Peritoneum (tissue), 1 donor: ENCODE results near the gene STEAP3.

DNA sequence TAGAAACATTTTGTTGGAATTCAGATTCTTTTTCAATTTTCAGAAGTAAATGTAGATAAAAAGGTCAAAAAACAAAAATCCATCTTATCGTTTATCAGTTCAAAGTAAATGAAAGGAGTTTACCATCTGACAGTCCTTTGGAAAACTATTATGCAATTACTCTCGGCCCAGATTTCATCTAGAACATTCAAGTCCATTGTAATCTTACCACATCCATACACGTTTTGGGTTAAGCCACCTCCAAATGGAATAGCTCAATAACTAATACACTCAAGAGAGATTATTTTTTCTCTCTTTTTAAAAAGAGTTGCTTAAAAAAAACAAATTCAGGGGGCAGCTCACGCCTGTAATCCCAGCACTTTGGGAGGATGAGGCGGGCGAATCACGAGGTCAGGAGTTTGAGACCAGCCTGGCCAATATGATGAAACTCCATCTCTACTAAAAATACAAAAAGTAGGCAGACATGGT lies 1.2 kb upstream of the INSIG2 start:
- PRO-cap, result no peak

DNA sequence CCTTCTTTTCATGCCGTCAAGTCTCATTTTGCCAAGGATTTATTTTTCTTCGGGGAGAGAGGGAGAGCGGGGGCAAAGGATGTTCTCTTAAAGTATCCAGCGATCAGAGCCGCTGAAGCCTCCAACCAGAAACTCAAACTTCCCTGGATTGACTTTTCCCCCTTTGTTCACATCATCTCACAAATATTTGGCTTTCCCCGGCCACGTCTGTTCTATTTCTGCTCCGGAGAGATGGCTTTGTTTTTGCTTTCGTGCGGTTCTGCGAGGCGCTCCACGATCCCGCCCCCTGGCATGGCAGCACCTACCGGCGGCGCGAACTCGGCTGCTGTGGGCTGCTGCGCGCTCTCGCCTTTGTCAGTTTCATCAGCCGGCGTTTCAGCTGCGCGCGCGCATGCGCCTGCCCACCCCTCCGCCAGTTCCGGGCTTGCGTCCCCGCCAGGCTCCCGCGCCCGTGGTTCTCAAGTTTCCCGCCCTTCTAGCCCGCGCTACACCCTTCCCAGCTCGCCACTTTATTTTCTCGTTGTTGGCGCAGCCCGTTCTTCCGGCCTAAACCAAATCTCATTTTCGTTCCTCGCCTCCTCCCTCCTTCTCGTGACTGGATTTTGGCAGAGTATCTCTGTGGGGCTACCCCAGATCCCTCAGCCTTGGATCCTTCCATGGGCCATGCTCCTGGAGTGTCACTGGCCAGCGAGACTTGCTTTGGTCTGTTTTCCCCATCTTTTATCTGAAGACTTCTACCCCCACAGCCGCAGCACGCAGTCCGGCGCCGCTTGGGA lies 98.0 kb downstream of the INSIG2 start:
- PRO-cap, result no peak

DNA sequence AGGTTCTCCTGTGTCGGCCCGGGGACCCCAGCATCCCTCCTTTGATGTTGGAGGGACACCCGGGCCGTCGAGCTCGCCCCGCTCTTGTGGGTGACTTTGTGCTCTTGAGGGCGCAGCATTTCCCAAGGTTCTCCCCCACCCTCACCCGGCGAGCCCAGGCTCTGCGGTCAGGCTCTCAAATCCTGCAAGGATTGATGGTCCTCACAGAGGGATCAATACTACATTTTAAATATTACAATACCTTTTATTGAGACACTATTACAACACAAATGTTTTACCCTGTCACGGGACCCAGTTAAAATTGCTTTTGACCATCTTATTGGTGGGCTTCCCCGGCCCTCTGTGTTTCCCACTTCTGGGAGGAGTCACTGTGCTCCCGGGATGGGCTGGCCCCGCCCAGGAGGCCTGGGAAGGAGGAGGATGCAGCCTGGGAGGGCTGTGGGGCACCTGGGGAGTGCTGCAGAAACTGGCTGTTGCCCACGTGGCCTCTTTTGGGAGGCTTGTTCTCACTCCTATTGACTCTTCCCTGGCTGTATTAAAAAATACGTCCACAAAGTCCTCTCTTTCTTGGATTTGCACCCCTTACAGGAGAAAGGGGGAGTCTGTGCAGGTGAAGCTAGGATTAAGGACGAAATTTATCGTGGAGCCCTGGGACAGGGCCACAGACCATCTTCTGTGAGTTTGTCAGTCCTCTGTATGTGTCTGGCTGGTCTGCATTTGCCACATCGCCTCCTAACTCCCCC lies 222.7 kb downstream of the INSIG2 start:
- PRO-cap, result no peak

DNA sequence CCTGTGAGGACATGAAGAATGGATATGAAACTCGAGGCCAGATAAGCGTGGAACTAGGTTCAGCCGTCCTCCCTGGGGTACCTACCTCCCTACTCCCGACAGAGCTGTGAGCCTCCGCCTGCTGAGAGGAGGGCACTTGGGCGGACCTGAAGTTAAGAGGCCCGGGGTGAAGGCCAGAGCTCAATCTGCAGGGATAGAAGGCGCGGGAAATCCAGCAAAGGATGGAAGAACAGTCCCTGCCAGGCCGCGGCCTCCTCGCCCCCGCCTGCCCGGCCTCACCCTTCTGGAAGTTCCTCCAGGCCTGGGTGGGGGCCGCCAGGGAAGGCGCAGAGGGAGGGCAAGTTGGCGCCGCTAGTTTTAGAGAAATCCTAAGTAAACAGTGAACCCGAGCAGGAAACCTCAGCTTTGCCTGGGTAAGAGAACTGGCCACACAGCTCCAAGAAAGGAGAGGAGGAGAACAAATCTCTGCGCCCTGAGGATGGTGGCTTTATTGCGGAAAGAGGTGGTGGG lies 13.0 kb downstream of the EN1 start:
- PRO-cap, result no peak

DNA sequence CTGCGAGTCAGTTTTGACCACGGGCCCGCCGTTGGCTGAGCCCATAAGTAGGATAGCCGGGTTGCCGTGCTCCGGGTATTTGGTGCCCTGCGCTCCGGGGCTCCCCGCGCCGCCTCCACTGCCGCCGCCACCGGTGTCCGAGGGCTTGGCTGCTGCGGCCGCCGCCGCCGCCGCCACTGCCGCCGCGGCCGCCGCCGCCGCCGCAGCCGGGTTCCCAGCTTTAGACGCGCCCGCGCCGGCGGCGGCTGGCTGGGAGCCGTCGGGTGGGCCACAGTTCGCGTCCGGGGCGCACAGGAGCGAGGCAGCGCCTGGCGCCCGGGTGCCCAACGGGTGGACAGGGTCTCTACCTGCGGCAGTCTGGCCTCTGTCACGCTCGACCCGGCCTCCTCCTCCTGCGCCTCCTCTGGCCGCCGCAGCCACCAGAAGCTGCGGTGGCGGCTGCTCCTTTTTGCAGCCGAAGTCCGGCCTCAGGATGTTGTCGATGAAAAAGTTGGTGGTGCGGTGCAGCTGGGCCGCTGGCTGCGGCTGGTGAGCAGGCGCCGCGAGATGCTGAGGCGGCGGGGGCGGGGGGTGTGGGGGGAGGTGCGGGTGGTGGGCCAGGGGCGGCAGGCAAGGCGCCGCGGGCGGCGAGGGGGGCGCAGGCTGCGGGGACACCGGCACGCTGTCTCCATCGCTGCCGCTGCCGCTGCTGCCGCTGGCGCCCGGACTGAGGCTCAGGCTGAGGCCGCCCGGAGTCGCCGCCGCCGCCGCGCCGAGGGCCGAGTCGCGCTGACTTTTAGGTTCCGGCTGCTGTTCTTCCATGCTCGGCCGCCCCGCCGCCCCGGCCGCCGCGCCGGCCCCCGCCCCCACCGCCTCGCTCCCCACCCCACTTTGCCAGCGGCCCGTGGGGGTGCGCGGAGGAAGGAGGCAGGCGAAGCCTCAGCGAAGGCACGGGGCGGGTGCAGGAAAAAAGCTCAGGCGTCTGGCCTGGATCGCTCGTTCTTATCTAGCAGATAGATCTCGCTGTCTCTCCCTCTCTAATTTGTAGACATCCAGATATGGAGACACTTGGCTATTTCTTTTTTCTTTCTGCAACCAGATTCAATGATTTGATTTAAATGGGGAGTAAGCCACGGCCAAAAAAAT lies 719 bp downstream of the EN1 start:
- PRO-cap, result no peak

GRCh38 chr2:118954264-118955352 lies 12.6 kb downstream of the MARCO start:
- PRO-cap, result no peak

GRCh38 chr2:119223280-119224184 lies at the start of gene STEAP3:
Gene STEAP3, plus strand, starts transcription at chr2:119223834.
- PRO-cap, result no peak

DNA sequence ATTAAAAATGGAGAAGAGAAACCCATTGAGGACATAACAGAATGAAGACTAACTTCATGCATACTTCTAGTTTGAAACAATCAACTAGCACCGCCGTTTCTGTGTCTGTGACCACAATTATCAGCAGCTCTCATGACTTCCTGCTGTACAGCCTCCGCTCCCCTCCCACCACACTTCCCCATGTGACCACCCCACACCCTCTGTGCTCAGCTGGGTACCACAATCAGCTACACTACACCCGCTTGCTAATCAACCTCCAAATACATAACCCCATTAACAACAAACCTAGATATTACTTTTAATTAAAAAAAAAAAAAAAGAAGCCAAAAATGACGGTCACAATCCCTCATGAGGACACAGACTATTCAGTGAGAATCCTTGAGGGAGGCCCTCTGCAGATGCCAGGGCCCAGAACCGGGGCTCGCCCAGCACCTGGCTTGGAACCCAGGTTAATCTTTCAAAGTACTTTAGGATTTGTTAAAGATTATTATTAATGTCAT lies 27.3 kb downstream of the C2orf76 start:
- PRO-cap, result no peak

DNA sequence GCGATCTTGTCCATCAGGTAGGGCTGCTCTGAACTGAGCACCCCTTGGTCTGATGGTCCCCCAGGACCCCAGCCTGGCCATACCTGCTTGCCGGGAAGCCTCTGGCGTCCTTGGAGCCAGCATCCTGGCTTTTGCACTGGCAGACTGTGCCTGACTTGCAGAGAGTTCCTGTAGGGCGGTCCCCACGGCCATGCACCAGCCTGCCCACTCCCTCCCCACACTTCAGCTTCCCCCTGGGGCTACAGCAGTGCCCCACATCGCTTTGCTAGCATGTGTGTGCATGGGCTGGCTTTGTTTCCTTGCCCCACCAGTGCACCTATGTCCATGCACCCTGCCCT lies 67.1 kb downstream of the TMEM185B start:
- PRO-cap, result no peak

GRCh38 chr2:120254104-120254584 lies 1.5 kb downstream of the RALB start:
- PRO-cap, result no peak

GRCh38 chr2:120348230-120348661 lies 2.3 kb downstream of the INHBB start:
- PRO-cap, result no peak

GRCh38 chr2:120499951-120500626 lies 154.2 kb downstream of the INHBB start:
- PRO-cap, result no peak

DNA sequence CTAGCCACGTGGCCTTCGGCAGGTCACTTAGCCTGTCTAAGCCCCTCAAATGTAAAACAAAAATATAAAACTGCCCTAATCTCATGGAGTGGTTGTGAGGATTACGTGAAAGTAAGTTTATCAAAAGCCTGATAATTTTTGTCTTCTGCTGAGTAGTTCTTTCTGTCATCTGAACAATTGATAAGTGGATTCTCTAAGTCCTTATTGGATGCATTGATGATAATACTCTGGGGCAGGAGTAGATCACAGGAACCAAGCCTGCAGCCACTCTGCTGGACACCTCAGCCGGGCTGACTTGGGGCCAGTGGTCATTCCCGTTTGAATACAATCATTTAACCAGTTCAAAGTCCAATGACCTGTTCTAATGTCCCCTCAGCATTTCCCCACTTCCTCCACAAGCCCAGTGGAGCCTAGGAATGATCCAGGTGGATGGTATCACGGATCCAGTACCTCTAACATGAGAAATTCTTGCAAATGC lies 170.6 kb downstream of the INHBB start:
- PRO-cap, result no peak

DNA sequence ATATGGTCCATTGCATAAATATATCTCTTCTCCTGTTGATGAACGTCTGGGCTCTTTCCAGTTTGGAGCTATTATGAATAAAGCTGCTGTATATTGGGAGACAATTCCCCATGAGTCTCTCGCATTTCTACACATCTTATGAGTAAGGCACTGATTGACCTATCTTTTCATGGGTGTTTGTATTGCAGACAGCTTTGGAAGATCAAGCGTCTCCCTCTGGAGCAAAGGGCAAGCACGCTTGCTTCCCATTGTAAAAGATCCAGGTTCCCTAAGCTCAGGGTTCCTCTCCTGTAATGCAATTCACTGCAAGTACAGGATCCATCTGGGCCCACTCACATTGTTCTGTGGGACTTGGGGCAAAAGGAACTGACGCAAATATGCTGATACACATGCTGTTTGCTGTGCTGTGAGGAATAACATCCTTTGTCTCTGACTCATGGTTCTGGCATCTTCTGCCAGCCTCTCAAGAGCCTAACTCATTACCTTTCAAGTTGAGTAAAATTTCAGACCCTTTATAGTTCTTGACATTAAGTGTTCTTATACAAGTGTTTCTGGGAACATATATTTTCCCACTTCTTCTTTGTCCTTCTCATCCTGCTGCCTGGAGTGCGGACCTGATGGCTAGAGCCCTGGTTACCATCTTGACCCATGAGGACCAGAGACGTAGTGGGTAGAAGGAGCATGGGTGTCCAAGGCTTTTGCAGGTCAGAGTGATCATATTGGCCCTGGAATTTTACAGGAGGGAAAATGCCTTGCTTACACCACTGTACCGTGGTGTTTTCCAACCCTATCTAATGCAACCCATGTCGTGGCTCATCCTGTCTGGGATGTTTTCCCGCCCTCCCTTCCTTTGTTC lies 145.8 kb upstream of the GLI2 start:
- PRO-cap, result no peak

GRCh38 chr2:120660731-120661149 lies 74.9 kb upstream of the GLI2 start:
- PRO-cap, result no peak

GRCh38 chr2:120741239-120742464 lies 6.0 kb downstream of the GLI2 start:
- PRO-cap, result no peak

DNA sequence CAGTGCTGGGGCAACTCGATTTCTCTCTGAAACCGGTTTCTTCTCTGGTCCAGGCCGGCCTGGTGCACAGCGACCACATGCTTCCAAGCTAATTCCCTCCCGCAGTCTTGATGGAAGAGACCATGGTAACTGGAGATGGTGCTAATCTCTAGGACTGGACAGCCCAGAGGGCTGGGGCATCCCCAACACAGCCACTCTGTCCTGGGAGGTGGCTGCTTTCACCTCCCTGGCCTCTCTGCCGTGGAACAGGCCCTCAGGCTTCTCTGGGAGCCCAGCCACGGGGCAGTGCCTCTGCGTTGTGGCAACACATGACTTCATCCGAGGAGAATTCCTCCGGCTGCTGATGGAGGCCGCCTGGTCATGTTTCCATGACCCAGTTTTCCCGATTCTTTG lies 184.3 kb downstream of the GLI2 start:
- PRO-cap, result no peak

GRCh38 chr2:121018506-121019137 lies 266.4 kb downstream of the TFCP2L1 start:
- PRO-cap, result no peak

DNA sequence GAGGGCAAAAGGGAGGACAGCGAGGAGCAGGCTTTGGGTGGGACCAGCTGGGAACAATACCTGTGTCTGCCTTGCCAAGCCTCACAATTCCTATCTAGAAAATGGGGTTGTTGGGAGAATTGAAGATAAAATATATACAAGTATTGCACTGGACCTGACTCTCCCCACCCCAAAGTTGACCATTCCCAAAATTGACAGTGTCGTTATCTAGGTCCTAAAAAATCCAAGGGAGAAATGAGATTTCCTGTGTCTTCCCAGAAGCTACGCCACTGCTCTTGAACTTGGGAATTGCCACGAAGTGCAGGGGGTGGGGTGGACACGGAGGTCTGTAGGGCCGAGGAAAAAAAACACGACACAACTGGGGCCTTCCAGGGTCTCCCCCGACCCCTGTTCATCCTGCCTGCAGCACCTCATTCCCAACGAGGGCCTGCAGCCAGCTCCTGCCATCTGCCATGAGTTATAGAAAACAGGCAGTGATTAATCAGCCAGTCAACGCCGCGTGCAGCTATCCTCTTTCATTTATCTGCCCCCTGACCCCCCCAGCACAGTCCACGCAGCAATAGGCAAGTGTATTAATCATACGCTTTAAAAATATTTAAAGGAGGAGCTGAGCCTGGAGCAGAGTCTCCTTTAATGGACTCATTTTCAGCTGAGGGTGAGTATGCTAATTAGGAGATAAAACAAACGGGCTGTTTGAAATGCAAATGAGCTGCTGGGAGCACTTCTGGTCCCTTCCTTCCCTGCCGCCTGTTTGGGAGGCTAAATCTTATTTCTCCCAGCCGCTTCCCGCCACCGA lies 210.0 kb downstream of the TFCP2L1 start:
- PRO-cap, result no peak

GRCh38 chr2:121186178-121186621 lies 98.8 kb downstream of the TFCP2L1 start:
- PRO-cap, result no peak